ENCODE measurements around the gene DHX15.

- PRO-cap, result no peak
- RAMPAGE, long total RNA, result no peak
Observed at GRCh38 chr4:16118135-16118612, 34.4 kb upstream of the PROM1 start.

DNA sequence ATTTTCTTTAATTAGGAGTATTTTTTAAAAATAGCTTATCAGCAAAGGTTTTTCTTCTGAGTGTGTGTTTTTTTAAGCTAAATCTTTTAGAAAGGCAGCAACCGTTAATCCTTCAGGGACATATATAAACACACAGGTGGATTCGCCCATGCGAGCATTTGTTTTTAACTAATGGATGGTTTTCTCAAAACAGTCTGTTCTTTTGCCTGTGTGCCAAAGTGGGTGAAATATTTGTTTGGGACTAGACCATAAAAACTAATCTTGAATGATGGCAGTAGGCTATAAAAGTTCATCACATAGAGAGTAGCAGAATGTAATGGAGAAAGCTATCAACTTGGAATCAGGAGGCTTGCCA lies 7.3 kb upstream of the TAPT1 start:
- PRO-cap, result no peak
- RAMPAGE, long total RNA, result no peak

GRCh38 chr4:16835636-16836251 lies 62.7 kb downstream of the LDB2 start:
- PRO-cap, result no peak
- RAMPAGE, long total RNA, result no peak

DNA sequence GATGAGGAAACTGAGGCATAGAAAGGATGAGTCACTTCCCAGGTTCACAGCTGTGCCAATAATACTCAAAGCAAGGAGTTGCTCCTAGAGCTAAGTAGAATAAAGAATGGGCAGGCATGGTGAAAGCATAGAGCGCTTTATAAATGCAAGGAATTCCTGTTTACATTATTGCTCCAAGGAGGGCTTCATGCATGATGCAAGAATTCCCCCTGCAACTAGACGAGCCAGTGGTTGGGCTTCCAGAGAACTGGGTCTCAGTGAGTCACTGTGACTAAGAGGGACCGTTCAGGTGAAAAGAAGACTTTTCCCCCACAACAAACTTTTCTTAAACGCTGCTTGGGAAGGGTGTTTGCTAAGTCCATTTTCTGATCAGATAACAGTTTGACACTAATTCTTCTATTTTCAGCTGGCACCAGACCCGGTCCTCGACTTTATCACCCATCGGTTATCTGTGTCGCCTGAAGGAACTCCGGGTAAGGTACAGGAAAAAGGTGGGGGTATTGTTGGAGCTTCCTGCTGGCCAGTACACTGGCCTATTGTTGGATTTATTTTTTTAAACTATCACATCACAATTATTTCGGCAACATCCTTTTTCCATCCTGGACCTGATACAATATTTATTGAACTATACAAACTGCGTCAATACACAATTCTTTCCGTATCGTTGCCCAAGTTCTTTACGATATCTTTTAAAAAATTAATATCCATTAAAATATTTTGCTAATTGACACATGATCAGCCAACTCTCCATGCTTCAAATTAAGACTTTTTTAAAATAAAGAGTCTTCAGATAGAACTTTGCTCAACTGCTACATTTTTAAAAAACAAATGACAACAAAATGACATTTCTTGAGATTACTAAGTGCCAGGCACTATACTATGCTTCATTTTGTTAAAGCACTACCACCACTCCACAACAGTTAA lies 40.0 kb downstream of the LDB2 start:
- PRO-cap, result no peak
- RAMPAGE, long total RNA, result no peak

- PRO-cap, result no peak
- RAMPAGE, long total RNA, result no peak
Observed at GRCh38 chr4:16896213-16896724, 2.2 kb downstream of the LDB2 start.

- PRO-cap, result no peak
- RAMPAGE, long total RNA, result no peak
Observed at GRCh38 chr4:17489356-17489940, 22.4 kb downstream of the QDPR start.

- PRO-cap, result no peak
- RAMPAGE, long total RNA, result no peak
Observed at GRCh38 chr4:17578664-17579123, 1.7 kb downstream of the LAP3 start.

- PRO-cap, result no peak
- RAMPAGE, long total RNA, result no peak
Observed at GRCh38 chr4:17802269-17802918, 8.2 kb downstream of the DCAF16 start.

DNA sequence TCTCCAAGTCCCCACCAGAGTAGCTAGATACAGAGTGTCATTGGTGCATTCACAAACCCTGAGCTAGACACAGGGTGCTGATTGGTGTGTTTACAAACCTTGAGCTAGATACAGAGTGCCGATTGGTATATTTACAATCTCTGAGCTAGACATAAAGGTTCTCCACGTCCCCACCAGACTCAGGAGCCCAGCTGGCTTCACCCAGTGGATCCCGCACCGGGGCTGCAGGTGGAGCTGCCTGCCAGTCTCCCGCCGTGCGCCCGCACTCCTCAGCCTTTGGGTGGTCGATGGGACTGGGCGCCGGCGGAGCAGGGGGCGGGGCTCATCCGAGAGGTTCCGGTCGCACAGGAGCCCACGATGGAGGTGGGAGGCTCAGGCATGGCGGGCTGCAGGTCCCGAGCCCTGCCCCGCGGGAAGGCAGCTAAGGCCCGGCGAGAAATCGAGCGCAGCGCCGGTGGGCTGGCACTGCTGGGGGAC lies 396.6 kb upstream of the LCORL start:
- PRO-cap, result no peak
- RAMPAGE, long total RNA, result no peak

- PRO-cap, result no peak
- RAMPAGE, long total RNA, result no peak
Observed at GRCh38 chr4:19195440-19196135, 1056.1 kb upstream of the SLIT2 start.

DNA sequence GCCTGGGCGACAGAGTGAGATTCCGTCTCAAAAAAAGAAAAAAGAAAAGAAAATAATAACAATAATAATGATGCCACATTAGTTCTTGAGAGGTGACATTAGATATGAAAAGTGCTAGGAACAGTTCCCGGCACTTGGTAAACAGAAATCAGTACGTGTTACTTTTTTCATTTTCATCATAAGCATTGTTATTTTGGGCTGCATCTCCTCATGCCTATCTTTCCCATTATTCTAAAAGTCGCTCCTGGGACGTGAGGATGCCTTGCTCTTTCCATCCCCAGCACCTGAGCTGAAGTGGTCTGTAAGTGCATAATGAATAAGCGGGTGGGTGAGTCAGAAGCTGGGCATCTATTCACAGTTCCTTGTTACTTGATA lies 475.9 kb upstream of the SLIT2 start:
- PRO-cap, result no peak
- RAMPAGE, long total RNA, result no peak

- PRO-cap, result no peak
- RAMPAGE, long total RNA, result no peak
Observed at GRCh38 chr4:20254472-20255331, 3.0 kb downstream of the SLIT2 start.

- PRO-cap, result no peak
- RAMPAGE, long total RNA, result no peak
Observed at GRCh38 chr4:20266543-20266694, 14.7 kb downstream of the SLIT2 start.

DNA sequence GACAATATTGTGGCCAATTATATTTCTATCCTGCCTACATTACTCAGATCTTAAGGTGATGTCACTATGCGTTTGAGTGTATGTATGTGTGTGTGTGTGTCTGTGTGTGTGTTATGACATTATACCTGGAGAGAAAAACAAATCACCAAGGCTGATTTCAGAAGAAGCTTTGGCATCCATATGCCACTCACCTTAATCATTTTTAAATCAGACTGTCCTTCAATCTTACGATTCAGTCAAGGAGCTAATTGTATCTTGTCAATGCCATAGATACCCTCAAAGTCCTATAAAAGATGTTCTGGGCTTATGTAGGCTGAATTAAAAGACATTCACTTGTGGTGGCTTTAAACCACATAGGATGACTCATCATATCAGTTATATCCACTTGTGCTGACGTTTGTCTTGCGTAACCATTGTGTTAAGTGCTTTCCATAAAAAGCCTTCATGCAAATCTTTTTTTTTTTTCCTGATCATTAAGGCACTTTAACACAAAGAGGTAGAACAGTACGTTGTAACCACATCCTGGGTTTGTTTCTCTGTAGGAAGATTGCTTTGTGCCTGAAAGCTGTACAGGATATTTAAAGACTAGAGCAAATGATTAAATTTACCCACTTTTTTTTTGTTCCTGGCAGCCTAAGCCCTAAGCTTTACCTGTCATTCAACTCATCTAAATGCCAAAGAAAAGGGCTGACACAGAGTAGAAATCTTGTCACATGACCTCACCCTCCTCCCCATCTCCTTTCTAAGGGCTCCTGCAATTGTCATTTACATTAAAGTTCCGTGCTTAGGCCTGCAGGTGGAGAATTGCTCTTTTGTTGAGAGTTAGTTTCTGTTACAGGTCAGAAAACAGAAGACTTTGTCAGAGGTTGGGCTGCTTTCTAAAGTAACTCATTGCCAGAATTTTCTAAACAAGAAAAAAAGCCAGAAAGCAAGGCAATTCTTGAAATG lies 555.9 kb downstream of the PPARGC1A start:
- PRO-cap, result no peak
- RAMPAGE, long total RNA, result no peak

DNA sequence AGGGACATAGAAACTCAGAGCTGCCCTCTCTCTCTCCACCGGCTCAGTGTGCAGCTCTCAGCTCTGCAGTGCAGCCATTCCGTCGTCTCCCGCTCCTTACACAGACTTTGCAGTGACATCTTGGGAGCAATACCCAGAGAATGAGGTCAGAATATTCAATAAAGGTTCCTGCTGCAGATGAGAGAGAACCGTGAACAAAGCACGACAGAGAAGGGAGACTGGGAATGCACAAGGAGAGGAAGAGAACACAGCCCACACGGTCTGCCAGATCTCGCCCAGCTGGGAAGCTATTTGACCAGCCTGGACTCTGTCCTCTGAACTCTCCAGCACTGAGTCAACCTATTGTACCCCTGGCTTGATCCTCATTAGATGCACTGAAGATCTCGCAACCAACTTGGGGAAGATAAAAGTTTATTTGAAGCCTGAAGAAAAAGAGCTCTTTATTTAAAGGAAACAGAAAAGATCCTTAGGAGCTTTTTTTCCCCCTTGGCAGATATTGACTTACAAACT lies 118.1 kb upstream of the PPARGC1A start:
- PRO-cap, result no peak
- RAMPAGE, long total RNA, result no peak

DNA sequence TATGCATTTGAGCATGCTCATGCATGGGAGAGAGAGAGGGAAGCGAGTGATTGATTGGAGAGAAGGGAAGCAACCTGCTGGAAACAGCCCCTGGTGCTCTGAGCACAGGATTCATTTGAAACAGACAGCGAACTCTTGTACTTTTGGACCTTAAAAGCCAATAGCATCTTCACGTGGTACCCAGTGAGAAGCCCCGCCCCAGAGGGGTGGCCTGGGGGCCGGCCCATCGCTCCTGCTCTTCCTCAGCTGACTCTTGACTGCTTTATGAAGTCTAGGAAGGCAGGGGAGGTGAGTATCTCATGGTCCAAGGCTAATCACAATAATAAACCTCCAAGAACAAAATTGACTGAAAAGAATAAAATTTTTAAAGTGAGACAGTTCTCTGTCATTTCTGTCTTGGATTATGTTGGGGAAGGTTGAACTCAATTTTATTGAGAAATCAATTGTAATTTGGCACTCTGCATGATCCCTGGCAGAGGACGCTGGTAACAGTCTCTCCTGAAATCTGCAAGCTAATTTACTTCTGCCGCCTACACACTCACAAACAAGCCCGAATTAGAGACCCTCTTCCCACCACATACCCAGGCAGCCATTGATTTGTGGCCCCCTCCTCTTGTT lies 168.2 kb upstream of the PPARGC1A start:
- PRO-cap, result no peak
- RAMPAGE, long total RNA, result no peak

GRCh38 chr4:24218998-24219833 lies 329.4 kb upstream of the PPARGC1A start:
- PRO-cap, result no peak
- RAMPAGE, long total RNA, result no peak

GRCh38 chr4:24229862-24230383 lies 340.1 kb upstream of the PPARGC1A start:
- PRO-cap, result no peak
- RAMPAGE, long total RNA, result no peak

GRCh38 chr4:24584309-24584828 lies at the start of gene DHX15:
Gene DHX15, minus strand, starts transcription at chr4:24584554.
- PRO-cap, result bidirectional peak, plus-strand start at chr4:24584725, minus-strand start at chr4:24584530
- RAMPAGE, long total RNA, result start-site peak on the minus strand at chr4:24584489-24584540, 1,423 reads

GRCh38 chr4:25331498-25331789 lies 18.9 kb downstream of the ZCCHC4 start:
- PRO-cap, result no peak
- RAMPAGE, long total RNA, result no peak

All from vagina (tissue), 1 donor.